ENCODE measurements around the gene RSPH9.

DNA sequence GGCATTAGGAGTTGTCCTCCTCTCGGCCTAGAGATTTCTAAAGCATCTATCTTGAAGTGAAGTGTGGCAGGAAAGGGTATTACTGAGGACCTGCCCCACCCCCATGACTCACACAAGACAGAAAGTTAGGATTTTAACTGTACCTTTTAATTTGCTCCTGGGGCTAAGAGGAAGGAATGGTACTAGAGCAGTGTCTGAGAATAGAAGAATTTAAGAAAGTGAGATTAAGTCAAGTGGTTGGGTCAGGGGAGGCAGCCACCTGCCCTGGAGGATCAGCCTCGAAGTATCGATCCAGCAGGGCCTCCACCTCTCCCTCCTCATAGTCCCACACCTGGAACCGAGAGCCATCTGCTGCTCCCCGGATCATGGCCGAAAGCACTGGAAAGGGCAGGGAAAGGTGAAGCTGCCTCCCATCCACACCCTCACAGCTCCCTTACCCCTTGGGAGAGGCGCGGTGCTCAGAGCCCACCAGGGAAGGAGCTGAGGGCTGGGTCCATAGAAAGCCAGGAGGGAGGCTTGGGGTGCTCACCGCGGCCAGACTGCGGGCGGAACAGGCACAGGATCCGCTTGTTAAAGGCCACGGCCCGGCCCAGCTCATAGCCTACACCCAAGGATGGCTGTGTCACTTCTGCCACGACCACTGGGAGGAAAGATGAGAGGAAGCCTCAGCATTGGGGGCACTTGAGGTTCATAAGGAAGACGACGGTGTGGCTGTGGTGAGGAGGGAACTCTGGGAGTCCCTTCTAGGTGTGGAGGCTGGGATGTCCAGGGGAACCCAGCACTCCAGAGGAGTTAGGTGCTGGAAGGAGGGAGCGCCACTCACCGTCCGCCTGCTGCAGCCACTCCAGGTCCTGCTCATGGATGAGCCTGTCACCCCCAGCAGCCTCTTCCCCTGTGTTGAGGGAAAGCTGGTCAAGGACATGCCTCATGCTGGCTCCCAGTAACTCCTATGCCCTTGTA, 3.5 kb downstream of the DNPH1 start:
- RRBS: no CpG with 5 or more reads among the region's 21 CpGs

- RRBS: 1% methylated on average over 10 of the region's 41 CpGs
Observed at GRCh38 chr6:43247171-43247869, 4.0 kb downstream of the TTBK1 start.

DNA sequence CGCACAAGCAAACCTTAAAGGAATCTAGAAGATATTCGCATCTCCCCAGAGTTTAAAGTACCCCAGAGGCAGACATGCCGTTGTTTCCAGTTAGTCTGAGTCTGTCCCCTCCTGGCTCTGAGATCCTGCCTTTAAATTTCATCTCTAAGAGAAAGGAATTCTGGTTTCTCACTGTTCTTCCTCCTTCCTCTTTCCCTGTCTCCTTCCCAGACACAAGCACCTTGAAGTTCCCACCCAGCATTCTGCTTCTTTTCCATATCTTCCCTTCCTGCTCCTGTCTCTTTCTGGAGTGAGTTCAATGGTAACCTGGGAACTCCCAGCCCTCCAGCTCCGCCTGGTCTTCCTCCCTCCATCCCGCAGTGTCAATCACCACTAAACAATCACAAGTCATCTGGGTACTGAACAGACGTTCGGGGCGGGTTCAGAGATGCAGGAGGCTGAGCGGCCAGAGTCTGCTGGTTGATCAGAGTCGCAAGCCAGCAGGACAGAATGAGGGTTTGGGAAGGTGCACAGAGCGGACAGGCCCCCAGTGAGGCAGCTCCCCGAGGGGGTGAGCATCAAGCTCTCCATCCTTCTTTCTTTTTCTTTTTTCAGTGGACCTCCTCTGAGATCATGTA, 7.7 kb downstream of the TTBK1 start:
- RRBS: no CpG with 5 or more reads among the region's 12 CpGs

GRCh38 chr6:43276364-43277388, 21.4 kb upstream of the SLC22A7 start:
- RRBS: 8% methylated on average over 2 of the region's 38 CpGs

DNA sequence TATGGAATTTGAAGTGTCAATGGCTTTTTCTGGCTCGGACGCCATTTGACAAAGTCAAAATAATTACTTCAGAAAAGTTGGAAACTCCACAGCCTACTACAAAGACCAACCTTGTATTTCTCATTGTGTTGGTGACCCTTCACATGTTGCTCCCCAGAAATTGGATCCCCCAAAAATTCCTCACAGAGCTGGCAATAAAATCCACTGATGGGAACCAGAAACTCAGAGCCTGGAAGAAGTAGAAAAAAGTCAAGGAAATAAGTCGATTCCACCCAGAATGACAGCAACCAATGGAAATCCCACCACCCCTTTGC, 28.8 kb downstream of the ZNF318 start:
- RRBS: no CpG with 5 or more reads among the region's 3 CpGs

DNA sequence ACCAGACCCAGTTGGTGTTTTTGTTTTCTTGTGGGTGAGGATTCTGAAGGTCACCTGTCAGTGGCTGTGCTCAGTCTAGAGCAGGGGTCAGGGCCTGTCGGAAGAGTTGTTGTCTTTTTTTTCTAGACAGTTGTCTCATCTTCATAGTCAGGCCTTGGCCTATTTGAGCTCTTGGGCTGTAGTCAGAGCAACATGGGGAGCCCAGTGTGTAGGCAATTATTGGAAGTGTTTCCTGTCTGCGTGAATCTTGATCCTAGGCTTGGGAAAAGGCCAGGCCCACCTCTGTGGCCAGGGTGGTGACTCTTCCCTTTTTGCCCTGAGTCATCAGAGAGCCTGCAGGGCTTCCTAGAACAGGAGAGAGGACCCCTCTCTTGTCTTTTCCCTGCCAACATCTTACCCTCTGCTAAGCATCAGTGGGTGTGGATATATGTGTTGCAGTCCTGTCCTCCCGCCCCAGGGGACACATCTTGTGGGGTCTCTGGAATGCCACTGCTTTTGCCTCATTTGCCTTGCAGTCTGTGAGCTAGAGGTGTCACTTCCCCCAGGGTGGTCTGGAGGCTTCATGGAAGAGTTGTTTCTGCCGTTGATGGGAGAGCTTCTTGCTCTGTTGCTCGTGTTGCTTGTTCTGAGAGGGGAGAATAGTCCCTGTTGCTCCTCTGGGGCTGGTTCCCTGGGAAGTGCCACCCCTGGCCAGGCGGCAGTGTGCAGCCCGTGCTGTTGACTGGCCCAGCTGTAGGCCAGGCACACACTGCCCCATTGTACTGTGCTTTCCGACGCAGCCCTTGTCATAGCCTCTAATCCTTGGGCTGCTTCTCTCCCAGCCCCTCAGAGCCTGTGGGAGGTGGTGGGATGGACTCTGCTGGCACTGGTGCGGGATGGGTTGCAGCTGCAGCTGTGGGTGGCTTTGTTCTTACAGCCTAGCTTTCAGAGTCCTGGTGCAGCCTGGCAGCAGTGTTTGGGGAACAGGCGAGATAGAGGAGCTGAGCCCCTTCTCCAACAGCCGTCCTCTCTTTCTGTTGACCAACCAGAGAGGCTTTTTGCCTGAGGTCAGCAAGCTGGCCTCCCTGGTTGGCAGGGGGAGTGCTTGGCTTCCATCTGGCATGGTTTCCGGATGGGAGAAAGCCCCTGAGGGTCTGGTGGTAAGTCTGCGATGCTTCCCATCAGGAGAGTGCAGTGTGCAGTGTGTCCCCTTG, 11.7 kb downstream of the TJAP1 start:
- RRBS: no CpG with 5 or more reads among the region's 14 CpGs

DNA sequence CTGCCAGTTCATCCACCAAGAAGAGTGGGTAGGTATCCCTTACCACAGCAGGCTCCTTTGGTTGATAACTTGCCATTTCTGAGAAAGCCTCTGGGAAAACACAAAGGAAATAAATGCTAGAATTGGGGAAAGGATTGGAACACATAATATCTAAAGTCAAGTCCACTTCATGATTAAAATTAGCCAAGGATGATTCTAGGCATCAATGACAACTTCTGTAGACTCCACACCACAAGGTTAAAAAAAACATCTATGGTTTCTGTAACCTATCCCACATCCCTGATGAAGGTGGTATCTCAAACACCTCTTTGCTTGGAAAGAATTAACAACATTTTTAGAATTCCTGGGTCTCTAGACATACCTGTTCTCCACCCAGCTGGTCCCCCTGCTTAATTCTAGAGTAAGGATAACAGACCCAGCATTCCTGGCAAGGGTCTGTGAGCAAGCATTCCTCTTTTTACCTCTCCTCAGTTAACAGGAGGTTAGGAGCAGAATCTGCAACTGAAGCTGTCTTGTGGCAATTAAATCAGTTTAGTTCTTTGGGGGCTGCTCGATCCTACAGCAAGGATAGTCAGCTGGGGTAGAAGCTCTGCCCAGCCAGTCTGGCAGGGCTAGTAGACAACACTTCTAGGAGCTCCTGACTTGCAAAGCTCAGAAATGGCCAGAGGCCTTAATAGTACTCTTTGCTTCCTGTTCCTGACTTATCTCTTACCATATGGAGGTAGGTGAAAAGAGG, 11.4 kb downstream of the POLR1C start:
- RRBS: no CpG with 5 or more reads among the region's 1 CpG

DNA sequence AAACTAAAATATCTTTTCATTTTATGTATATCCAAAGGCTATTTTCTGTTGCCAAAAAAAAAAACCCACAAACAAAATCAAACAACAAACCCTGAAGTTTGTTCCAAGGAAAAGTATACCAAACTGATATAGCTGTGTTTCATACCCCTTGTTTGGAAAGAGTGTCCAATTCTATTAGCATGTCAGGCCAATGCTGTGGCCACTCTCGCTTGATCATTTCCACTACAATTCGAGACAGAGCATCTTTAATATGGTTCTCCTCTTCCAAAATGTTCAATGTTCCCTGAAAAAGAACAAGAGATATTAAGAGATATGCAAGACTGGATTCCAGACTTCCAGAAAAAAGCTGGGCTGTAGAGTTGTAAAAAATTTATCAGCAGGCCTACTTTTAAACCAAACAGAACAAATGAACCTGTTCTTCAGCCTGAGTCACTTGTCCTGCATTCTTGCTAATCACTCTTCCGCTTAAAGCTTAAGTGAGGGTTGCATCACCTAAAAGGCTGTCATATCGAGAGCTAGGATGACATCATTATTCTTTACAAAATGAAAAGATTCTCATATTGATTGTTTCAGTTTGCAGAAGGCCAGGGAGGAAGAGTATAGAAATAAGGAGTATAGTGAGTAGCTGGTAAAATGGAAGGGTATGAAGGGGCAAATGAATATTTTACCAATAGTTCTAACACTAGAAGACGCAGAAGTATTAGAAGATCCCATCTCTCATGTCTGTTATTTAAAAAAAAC, 5.0 kb downstream of the XPO5 start:
- RRBS: no CpG with 5 or more reads among the region's 5 CpGs

DNA sequence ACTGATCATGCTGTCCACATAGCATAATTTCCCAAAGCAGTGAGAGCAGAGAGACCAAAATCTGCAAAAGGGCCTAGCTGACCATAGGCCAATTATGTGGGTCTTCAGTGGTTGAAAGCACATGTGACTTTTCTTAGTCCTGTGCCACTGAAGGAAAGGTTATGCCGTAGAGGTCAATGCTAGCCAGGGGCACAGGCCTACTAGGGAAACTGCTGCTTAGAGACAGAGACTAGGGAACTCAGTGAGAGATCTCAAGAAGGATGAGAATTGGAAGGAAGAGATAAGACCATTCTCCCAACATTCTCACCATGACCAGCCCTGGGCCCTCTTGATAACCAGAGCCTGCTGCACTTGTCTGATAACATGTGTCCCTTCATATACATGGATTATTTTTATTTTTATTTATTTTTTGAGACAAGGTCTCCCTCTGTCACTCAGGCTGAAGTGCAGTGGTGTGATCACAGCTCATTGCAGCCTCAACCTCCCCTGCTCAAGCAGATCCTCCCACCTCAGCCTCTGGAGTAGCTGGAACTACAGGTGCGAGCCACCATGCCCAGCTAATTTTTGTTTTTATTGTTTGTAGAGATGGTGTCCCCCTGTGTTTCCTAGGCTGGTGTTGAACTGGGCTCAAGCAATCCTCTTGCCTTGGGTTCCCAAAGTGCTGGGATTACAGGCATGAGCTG, 2.2 kb upstream of the GTPBP2 start:
- RRBS: no CpG with 5 or more reads among the region's 2 CpGs

- RRBS: no CpG with 5 or more reads among the region's 60 CpGs
Observed at GRCh38 chr6:43644653-43645740, at the start of gene RSPH9. Gene RSPH9, plus strand, starts transcription at chr6:43645036.

DNA sequence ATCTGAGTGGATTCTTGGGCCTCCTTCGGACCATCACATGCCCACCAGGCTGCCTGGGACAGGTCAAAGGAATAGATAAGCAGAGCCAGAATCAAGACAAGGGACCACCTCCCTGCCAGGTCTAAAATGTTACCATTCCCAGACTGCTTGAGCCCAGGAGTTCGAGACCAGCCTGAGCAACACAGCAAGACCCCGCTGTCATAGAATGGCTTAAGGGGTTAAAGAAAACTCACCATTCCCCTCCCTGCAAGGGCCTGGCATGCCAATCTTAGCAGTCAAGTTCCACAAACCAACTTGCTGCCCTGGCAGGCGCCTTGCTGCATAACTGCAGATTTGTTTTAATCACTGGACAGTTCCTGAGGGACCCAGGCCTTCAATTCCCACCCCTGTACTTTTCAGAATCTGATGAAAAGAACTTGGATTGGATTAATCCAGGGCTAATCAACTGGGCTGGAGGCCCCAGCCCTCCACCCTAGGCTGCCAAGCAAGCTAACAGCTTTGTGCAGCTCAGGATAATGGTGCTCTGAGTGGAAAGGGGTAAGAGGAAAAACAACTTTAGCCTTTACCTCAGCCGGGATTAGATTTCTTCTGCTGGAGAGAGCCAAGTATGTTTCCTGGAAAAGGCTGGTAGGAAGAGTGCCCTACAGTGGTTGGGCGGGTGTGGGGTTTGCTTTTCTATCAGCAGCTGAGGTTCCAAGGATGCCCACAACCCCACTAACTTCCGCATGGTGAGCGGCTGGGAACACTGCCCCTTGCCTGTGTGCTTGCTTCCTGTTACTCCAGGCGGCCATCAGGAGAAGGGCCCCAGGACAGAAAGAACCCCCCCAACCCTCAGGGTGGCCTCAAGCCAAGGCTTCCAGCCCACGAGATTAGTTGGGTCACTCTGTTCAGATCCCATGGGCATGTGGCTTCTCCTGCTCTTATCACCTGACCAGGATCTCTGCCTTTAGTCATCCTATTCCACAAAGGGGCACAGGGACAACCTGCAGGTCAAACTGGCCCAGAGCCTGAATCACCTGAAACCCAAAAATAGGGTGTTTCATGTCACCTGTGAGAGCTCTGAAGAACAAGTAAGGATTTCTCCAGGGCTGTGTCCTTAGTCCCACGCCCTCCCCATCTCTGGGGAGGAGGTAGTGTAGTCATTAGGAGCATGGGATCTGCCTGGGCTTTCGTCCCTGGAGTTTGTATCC, 10.7 kb downstream of the MRPS18A start:
- RRBS: no CpG with 5 or more reads among the region's 12 CpGs

- RRBS: no CpG with 5 or more reads among the region's 5 CpGs
Observed at GRCh38 chr6:43682715-43683157, 4.9 kb downstream of the MRPS18A start.

DNA sequence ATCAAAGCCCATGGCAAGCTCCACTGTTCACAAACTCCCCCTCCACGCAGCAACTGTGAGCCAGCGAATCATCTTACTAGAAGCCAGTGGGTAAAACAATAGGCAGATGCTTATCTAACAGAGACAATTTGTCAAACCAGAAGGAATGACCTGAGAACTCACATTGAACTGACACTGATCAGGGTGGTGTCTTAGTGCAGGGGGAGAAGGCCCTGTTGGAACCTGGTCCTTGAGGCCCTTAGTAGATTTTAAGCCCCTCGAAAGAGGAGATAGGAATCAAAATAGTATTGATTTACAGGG, 4.5 kb downstream of the MRPS18A start:
- RRBS: no CpG with 5 or more reads among the region's 3 CpGs

DNA sequence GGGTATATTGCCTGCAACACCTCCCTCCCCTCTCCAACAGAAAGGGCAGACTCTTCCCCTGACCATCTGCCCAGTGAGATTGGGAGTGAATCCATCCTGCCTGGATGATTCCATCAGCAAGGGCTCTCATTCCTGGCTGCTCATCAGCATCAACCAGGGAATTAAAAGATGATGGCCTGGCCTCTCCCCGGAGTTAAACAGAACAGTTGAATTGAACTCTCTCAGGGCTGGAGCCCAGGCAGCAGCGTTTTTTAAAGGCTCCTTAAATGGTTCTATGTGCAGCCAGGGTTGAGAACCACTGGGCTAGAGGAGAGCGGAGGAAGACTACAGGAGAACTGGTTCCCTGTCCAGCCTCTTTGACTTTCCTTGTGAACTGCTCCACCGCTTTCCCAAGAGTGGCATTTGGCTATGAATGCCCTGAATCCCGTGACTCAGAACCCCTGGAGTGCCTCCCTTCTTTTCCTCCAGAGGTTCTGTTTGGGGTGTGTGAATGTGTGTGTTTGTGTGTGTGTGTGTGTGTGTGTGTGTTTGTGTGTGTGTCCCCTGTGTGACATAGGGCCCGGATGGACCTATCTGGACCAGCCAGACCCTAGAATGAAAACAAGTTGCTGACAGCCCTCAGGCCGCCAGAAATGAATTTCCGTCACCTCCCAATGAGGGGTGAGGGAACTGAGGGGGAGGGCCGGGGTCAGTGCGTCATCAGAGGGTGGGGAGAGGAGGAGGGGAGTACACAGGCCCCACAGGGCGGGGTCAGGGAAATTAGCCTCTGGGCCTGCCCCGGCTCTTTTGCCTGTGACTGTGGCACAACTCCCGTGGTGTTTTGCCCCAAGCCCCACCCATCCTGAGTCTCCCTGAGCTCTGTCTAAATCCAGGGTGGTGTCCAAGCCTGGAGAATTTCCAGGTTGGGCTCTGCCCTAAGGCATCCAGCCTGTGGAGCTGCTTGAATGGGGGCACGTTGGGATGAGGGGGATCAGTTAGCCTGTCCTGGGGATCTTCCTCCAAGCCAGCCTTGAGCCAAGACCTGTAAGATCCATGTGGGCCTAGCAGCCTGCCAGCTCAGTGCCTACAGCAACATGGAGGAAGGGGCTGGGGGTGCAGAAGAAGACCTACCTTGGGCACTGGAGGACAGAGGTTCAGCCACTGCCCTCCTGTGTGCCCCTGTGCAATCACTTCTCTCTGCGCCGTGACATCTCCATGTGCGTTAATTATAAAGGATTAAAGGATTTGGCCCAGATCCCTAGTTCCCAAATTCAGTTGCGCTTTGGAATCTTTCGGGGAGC, 15.1 kb upstream of the MRPS18A start:
- RRBS: 28% methylated on average over 4 of the region's 19 CpGs

DNA sequence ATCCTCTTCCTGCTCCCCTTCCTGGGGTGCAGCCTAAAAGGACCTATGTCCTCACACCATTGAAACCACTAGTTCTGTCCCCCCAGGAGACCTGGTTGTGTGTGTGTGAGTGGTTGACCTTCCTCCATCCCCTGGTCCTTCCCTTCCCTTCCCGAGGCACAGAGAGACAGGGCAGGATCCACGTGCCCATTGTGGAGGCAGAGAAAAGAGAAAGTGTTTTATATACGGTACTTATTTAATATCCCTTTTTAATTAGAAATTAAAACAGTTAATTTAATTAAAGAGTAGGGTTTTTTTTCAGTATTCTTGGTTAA, 15.5 kb downstream of the VEGFA start:
- RRBS: no CpG with 5 or more reads among the region's 3 CpGs

DNA sequence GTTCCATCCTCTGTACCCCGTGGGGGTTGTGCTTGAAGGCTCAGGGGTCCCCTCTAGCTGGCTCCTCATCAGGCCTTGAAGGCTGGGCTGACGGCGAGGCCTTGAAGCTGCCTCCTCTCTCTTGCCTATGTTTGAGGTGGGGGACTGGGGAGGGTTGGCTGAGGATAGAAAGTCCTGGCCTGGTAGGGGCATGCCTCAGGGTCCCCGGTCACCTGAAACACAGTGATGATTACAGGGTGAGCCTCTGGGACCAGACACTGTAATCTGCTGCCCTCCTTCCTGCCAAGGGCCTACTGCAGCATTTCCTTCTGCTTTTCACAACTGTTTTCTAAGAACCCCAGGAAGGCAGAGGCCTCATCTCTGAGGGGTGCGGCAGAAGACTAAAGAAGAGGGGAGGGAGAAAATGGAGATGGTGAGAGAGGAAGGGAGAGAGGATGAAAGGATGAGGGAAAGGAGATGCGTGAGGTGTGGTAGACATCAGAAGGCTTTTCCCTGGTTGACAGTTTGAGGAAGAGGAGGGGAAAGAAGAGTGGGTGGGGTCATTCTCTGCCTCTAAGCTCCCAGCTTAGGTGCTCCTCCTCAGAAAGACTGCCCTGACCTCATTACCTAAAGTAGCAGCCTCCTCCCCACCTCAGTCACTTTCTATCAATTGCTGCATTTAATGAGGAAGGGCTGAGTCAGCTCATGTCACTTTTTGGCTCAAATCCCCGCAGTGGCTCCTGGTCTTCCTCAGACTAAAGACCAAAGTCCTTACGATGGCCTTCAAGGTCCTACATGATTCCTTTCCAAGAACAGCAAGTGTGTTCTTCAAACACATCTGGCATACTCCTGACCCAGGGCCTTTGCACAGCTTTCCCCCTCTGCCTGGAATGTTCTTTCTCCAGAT, 29.8 kb downstream of the VEGFA start:
- RRBS: no CpG with 5 or more reads among the region's 8 CpGs

DNA sequence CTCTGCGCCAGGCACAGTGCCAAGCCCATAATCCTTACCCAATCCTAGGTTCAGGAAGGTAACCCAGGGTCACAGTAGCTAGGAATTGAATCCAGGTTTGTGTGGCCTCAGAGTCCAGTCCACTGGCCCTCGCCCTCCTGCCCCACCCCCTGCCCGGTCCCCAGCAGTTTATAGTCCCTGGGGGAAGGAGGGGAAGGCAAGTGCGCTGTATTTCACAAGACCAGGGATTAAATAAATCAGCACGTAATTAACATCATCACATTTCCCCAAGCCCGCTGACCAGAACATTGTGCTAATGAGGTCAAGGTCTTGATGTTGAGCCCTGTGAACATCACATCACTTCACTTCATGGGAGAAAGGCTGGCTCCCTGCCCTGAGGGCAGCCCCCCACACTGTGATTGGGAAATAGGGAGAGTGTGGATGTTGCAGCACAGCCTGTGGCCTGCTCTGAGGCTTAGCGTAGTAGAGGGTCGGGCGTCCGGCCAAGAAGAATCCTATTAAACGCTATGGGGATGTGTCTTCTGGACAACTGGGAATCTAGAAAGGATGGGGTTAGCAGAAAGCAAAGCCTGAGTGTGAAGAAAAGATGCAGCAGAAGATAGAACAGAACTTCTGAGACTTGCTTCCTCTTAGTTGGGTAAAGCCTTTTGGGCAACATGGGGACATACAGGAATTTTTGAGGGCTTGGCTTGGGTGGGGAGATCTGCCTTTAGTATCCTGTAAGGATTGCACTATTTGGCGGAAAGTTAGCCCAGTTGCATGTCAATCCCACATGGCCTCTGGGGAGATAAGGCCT, 147.5 kb downstream of the VEGFA start:
- RRBS: no CpG with 5 or more reads among the region's 12 CpGs

GRCh38 chr6:43927671-43928193, 157.7 kb downstream of the VEGFA start:
- RRBS: no CpG with 5 or more reads among the region's 4 CpGs

GRCh38 chr6:43997103-43997811, 130.0 kb downstream of the MRPL14 start:
- RRBS: no CpG with 5 or more reads among the region's 5 CpGs

DNA sequence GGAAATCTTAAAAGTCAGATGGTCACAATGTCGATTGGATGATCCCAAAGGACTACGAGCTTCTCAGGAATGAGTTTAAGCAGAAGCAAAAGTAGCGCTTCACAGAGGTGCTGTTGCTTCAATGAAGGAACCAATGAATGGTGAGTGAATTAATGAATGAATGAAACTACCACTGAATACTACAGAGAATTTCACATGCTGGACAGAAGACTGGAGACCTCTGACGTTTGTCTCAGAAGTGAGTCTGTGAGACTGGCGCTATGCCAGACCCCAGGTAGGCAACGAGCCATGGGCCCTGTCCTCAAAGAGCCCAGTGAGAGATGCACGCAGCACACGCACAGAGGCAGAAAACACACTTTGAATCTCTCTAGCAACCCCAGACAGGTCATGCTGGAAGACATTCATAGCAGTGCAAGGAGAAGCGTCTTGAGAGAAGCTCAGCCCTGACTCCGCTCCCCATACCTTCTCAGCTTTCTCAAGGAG, 117.3 kb downstream of the MRPL14 start:
- RRBS: no CpG with 5 or more reads among the region's 10 CpGs

Data from brain (tissue), 1 donor.